A375 (cell line): ENCODE measurements around the gene VOPP1.

- RAMPAGE, long total RNA = no peak
These were observed 110.3 kb upstream of the LANCL2 start for GRCh38 chr7:55254608-55255368.

DNA sequence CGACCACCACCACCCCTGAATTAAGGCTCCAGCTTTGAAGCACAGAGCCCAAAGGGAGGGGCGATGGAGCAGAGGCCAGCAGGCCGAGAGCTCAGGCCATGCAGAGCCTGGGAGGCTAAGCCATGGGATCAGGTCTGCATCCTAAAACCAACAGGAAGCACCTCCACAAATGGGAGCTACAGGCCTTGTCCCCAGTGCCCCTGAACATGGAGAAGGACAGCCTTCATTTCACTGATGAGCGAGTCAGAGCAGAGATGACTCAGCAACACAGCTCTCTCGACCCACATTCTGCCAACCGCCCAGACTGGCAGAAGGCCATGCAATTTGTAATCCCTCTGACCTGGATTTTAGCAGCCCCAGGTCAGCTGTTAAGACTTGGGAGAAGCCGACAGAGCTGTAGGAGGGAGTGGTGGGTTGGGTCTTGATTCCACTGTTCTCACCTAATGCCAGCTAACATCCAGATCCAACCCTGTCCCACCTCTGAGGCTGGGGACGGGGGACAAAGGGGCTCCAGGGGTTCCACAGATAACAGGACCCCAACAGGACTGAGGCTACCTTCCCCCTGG lies 25.5 kb downstream of the VOPP1 start:
- RAMPAGE, long total RNA = no peak

GRCh38 chr7:55572248-55573275 lies at the start of gene VOPP1:
Gene VOPP1, minus strand, starts transcription at chr7:55572502.
- RAMPAGE, long total RNA = no peak

DNA sequence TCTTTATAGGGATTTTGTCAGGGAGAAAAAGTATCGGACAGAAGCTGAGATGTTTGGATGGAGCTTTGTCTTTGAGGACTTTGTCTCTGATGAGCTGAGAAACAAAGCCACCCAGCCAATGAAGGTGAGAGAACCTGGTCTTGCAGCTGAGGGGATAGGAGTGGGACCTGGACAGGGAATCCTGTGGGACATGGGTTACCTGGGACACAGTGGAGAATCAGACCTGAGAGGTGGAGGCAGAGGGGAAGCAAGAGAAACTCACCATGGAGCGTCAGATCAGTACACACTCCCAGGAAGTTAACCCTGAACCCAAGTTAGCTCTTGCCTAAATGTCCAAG lies 8.9 kb downstream of the SUMF2 start:
- RAMPAGE, long total RNA = no peak

GRCh38 chr7:56084509-56084985 lies 8.2 kb downstream of the PHKG1 start:
- RAMPAGE, long total RNA = no peak

DNA sequence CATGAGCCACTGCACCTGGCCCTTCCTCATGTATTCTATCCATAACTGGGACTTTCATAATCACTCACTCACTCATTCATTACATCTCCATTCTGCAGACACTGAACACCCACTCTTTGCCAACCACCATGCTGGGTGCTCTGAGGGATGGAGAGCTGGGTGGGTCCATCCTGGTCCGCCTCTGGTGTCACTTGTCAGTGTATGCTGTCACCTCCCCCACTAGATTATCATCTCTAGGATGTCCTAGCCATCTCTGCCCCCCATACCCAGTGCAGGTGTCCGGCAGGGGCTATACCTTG lies 2.4 kb downstream of the PHKG1 start:
- RAMPAGE, long total RNA = no peak

DNA sequence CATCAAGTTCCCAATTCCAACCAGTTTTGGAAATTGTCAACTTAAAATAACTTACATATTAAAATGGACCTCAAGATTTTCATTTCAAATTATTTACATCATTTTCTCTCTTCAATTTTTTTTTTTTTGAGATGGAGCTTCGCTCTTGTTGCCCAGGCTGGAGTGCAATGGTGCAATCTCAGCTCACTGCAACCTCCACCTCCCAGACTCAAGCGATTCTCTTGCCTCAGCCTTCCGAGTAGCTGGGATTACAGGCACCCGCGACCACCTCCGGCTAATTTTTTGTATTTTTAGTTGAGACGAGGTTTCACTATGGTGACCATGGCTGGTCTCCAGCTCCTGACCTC lies 1.8 kb downstream of the CHCHD2 start:
- RAMPAGE, long total RNA = no peak

DNA sequence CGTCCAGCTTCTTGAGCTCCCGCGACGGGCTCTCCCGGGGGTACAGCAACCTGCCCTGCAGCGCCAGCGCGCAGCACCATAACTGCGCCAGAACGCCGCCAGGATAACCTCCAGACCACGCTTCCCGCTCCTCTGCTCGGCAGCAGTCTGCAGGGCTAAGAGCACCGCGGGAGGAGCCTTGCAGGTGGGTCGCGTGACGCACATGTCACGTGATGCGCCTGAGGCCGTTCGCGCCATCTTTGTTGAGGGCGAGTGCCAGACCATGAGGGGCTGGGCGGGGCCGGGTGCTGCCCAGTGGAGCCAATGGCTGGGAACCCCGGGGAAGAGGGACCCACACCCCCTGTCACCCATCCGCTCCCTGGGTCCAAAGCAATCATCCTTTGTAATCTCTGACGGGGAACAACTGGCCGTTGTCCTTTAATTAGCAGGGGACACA lies 71.3 kb upstream of the ZNF479 start:
- RAMPAGE, long total RNA = no peak

- RAMPAGE, long total RNA = no peak
These were observed 101.1 kb upstream of the ZNF716 start for GRCh38 chr7:57348742-57349362.

GRCh38 chr7:57404393-57405031 lies 45.5 kb upstream of the ZNF716 start:
- RAMPAGE, long total RNA = no peak

DNA sequence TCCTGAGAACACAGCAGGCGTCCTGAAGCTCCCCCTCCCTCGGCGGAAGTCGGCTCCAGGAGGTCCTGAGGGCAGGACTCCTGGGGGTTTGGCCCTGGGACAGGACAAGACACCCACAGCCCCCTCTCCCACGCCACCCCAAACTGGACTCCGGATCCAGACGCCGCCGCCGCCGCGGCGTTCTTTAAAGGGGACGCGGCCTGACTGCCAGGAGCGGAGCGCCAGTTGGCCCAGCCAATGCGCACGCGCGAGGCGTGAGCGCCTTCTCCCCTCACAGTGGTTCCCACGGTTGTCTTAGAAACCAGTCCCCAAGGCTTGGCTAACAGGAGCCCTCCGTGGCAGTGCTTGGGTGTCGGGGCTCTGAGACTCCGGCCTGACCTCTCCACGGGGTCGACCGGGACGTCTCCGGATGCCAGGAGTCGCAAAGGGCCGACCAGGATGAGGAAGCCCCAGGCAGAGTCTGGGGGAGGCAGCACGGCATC lies 371.8 kb downstream of the ZNF716 start:
- RAMPAGE, long total RNA = no peak

GRCh38 chr7:63480161-63480592 lies 518.5 kb upstream of the ZNF722 start:
- RAMPAGE, long total RNA = no peak

- RAMPAGE, long total RNA = no peak
These were observed 73.5 kb upstream of the ZNF722 start for GRCh38 chr7:63925244-63925516.

- RAMPAGE, long total RNA = no peak
These were observed 4.9 kb downstream of the ZNF680 start for GRCh38 chr7:64557969-64558443.

- RAMPAGE, long total RNA = no peak
These were observed 31.6 kb upstream of the ERV3-1 start for GRCh38 chr7:65037867-65038735.

DNA sequence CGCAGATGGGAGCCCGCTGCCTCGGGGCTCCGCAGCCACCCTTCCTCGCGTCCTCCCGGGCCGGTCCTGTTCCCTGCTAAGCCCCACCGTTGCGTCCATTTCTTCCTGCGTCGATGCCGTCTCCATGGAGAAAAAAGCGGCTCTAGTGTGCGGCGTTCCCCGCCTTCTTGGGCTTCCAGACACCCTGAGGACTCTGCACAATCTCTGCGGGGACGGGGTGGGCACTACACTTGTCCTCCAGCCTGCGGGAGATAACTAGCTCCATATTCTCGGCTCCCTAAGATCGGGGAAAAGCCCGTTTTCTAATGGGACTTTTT lies 121.6 kb upstream of the VKORC1L1 start:
- RAMPAGE, long total RNA = no peak

GRCh38 chr7:65938263-65939153 lies 43.5 kb downstream of the GUSB start:
- RAMPAGE, long total RNA = no peak

DNA sequence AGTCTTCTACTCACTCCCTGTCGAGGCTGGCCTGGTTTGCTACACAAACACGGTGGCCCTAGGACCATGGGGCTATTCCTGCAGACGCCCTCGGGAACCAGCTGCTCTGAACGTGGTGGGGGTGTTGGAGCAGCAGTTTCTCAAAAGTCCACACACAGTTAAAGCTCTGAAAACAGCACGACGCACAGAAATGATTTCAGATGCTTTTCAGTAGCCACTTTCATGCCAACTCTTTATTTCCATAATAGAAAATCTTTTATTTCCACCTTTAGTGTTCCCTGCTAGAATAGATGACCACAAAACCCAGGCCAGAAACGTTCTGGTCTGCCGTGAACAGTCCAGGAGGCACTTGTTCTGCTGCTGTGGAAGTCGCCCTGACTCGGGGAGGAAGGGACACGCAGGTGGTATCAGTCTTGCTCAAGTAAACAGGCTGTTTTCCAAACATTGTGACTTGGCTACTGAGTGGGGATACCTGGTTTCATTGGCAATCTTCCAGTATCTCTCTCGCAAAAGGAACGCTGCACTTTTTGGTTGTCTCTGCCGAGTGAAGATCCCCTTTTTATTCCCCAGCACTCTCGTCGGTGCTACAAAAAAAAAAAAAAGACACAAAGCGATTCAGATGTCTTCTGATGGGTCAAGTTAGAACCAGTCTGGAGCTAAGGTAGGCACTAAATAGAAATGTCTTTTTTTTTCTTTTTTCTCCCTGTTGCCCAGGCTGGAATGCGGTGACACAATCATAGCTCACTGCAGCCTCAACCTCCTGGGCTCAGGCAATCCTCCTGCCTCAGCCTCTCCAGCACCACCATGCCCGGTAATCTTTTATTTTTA lies 21.3 kb downstream of the GUSB start:
- RAMPAGE, long total RNA = no peak

DNA sequence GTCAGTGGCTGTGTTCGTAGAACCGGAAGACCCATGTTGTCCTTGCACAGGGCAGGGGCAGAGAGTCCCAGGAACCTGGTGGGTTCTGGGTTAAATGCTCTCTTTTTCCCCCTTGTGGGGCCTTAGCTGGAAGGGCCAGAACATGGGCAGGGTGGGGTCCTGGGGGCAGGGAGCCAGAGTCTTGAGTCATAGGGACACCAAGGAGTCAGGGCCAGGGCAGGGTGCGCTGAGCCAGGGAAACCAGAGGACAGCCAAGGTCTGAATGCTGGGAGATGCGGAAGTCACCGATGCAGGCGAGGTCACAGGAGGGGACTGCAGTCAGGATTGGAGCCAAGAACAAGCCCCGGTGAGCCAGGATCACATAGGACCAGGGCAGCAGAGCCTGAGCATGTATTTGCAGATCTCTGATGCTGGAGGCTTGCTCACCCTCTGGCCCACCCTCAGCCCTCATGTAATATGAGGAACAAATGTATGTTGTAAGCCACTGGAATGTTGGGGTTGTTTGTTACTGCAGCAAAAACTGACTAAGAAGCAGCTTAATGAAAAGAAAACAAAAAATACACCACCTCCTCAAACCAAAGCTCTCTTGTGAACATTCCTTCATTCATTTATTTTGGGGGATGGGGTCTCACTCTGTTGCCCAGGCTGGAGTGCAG lies 34.3 kb upstream of the TPST1 start:
- RAMPAGE, long total RNA = no peak

DNA sequence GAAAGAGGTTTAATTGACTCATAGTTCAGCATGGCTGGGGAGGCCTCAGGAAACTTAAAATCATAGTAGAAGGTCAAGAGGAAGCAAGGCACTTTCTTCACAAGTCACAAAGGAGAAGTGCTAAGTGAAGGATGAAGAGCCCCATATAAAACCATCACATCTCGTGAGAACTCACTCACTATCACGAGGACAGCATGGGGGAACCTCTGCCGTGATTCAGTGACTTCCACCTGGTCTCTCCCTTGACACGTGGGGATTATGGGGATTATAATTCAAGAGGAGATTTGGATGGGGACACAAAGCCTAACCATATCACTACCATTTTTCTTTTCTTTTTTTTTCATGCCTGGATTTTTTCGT lies 119.9 kb downstream of the TPST1 start:
- RAMPAGE, long total RNA = no peak